ENCODE measurements around the genes LRRC8D, SETSIP and BTBD8.

DNA sequence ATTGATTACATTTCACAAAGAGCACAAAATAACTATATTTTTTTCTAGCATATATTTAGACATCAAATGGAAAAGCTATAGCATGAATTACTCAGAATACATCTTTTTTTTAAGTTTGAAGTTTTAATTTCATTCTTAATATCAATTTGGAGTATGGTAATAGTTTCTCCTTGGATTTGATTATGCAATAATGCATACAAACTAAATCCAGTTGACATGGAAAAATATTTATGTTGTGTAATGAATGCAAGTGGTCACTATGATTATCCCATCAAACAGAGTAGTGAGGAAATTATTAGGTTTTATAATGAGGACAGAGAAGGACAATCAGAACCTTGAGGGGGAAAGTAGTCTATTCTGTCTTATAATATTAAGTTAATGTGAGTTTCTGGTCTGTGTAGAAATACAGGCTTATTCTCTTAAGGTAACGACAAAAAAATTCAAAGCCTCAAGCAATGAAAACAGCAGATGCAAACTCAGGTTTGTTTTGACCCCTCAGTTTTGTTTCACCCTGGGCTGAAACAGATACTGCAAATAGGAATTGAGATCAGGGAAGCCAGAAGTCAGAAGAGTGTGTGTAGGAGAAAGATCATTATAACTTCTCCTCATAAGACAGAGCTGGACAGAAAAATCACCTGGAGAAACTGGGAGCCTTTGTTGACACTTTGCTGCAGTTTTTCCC is 23.7 kb downstream of the LRRC8B start:
- PRO-cap, result no peak
- RAMPAGE, long total RNA, 3 experiments, result no peak in any of the 3 experiments

- PRO-cap, result no peak
- RAMPAGE, long total RNA, 3 experiments, result no peak in any of the 3 experiments
Measured at GRCh38 chr1:89552907-89553736, 28.5 kb downstream of the LRRC8B start.

DNA sequence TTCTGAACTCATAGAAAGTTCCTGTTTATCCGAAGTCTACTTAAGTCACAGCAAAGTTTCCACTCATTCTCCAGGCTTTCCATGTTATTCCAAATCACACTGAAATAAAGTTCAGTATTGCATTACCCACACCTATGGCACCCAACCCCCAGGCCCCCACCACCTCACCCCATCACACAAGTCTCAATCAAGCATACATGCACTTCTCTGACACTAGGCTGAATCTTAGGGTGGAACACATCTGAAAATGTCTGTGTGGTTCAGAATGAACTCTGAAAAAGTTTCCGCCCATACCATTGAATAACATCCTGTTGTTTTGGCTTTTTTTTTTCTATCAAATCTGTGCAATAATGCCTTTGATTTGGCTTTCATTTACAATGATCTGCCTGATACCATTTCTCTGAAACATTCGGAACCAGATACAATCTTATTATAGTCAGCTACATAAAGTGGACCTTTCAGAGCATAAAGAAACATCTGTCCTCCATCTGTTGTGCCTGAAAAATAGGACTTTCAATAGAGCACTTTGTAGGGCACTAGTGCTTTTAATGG is 25.7 kb upstream of the LRRC8C start:
- PRO-cap, result no peak
- RAMPAGE, long total RNA, 3 experiments, result no peak in any of the 3 experiments

DNA sequence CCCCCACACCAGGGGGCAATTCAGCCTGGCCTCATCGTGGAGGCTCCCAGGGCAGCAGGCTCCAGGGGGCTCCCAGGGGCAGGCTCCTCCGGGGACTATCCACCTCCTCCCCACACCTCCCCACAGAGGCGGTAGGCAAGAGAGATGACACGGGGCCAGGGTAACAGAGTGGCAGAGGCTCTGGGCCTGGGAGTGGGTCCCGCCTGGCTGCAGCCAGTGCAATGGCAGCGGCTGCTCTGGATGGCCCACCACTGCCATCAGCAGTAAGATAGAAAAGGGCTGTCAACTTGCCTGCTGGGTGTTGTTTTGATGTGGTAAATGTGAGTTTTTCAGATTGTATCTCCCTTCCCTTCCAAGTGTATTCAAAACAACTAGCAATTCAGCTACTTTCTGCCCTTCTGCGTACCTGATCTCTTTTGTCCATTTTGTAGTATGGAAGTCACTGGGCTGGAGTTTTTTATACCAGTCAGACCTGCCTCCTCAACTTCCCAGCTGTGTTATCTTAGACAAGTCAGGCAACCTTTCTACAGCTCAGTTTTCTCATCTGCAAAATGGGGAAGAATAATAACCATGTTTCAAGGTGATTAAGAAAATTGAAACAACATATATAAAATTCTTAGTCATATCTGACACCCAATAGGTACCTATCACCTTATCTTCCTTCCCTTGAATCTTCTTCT is 22.2 kb upstream of the LRRC8C start:
- PRO-cap, result no peak
- RAMPAGE, long total RNA, 3 experiments, result no peak in any of the 3 experiments

DNA sequence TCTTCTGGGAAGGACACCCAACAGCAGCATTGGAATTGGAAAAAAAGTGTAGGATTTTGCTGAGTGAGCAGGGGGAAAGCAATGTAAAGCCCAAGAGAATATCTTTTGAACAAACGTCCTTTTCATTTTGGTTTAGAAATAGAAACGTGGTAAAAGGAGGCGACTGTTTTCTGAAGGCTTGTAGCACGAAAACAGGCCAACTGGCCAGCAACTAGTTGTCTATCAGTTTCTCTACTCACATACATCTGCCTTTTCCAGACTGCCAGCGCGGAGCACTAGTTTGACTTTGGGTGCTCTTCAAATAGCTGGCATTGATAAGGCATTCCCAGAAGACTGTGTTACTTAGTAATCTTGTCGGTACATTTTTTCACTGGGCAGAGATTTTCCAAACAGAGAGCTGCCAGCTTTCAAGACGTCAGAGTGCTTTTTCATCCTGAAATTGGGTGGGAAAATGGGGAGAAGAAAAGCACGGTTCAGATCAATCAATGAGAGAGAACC is 1.1 kb upstream of the LRRC8C start:
- PRO-cap, result no peak
- RAMPAGE, long total RNA, 3 experiments, result no peak in any of the 3 experiments

DNA sequence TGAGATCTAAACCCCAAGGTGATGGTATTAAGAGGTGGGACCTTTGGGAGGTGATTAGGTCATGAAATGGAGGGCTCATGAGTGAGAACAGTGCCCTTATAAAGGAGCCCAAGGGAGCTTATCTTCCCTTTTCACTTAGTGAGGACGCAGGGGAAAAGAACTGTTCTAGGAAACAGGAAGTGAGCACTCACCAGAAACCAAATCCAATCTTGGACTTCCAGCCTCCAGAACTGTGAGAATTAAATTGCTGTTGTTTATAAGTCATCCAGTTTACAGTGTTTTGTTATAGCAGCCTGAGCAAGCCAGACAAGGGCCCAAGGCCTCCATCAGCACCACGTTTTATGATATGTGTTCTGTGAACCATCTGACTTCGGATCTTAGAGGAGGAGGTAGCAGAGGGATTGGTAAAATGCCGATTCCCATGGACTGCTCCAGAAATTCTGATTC is 60.3 kb upstream of the LRRC8D start:
- PRO-cap, result unidirectional peak, plus-strand start at position 268 of the sequence
- RAMPAGE, long total RNA, 3 experiments, result no peak in any of the 3 experiments

DNA sequence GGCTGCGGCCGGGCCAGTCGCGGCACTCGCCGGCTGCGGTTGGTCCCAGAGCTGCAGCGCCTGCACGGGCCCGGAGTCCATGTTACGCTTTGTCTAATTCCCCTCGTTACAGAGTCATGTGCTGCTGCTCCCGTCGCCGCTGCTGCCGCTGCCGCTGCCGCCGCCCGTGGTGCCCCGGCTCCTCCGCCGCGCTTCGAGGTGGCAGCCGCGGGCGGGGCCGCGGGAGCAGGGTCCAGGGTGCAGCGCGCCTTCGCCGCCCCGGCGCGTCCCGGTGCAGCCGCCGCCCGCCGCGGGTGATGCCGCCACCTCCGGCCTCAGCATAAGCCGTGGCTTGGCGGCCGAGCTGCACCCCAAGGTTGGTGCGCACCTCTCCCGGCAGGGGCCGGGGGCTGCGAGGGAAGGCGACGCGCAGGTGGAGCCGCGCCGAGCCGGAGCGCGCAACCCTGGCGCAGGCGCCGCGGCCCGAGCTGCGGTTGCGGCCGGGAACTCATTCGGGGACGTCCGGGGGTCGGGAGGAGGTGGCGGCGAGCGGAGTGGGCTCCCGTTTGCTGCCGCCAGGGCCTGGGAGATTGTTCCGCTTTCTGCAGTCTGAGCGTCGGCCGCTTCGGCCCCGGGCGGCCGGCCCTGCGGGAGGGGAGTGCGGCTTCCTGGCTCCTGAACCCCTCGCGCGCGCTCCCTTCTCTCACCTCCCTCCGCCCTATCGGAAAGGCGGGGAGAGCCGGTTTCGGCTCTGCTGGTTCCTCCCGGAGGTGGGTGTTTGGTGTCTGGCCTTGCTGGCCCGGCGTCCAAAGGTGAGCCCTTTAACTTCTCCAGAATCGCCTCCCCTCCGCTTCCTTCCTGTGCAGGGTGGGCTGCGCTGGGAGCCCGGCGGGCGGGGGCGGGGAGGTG is at the start of gene LRRC8D:
TSS of gene LRRC8D (plus strand) at position 96 of the 888 bp plus-strand sequence.
- PRO-cap, result bidirectional peak, plus-strand start at position 48 of the sequence, minus-strand start outside the sequence
- RAMPAGE, long total RNA, 3 experiments, result no peak in any of the 3 experiments

GRCh38 chr1:89844334-89844727 is 23.5 kb downstream of the LRRC8D start:
- PRO-cap, result no peak
- RAMPAGE, long total RNA, 3 experiments, result no peak in any of the 3 experiments

GRCh38 chr1:89846946-89847689 is 26.3 kb downstream of the LRRC8D start:
- PRO-cap, result no peak
- RAMPAGE, long total RNA, 3 experiments, result no peak in any of the 3 experiments

DNA sequence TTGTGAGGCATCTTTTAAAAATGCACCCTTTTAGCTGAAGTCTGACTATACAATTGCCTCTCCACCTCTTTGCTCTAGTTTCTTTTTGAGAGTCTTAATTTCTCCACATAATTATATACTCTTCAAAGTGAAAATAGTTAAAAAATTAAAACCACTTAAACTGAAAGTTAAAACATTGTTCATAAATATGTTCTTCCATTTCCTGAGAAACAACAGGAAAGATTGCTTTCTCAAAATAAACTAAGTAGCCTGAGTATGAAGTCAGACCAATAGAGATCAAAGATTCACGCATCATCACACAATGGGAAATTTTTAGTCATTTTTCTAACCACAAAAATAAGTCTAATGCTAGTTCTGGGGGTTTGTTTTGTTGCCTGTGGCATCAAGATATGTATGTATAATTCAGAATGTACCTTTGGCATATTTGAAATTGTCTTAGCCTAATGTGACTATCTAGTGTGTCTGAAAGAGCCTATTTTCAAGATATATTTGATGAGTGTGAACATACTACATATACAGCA is 34.8 kb downstream of the LRRC8D start:
- PRO-cap, result no peak
- RAMPAGE, long total RNA, 3 experiments, result no peak in any of the 3 experiments

DNA sequence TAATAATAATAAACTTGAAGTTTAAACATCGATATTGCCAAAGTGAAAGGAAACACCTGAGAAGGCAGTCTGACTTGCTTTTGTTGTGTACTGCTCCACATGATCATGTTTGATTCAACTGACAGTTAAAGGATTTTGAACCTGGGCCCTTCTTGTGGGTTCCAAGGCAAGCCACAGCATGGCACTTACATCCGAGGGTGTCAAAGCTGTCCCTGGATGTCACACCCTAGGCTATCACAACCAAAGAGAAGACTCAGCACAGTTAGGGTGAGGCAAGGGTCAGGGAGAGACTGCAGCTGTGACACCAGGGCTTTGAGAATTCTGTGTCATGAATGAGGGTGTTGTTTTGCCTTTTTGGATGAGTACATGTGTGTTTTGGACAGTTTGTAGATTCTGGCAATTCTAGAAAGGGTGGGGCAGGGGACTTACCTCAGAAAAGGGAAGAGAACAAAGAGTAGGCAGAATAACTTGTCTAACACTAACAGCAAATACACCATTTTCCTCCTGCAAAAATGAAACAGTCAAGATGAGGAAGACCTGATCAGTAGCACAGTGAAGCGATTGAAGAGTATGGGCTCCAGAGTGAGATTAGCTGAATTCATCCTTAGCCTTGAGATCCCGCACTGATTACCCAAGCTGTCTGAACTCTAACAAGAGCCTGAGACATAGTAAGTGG is 37.8 kb upstream of the ZNF326 start:
- PRO-cap, result no peak
- RAMPAGE, long total RNA, 3 experiments, result no peak in any of the 3 experiments

- PRO-cap, result no peak
- RAMPAGE, long total RNA, 3 experiments, result no peak in any of the 3 experiments
Measured at GRCh38 chr1:91018551-91018921, 3.3 kb downstream of the ZNF644 start.

DNA sequence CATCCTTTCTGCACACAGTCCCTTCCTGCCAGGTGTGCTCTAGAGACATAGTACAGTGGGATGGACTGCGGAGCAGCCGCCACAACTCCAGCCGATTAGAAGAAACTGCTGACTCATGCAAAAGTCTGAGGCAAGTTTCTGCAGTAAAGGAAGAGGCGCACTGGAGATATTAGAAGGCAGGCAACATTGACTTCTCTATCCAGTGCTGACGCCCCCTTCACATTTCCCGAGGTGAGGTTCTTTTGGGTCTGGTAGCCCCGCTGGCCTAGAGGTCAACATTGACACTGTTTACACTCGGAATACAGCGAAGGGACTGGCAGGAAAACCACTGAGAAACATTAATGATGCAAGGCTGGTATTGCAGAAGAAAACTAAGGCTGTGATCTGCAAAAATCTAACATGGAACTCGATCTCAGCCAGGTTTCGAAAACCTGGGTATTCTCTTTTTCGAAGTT is 90.6 kb downstream of the CDC7 start:
- PRO-cap, result no peak
- RAMPAGE, long total RNA, 3 experiments, result no peak in any of the 3 experiments

DNA sequence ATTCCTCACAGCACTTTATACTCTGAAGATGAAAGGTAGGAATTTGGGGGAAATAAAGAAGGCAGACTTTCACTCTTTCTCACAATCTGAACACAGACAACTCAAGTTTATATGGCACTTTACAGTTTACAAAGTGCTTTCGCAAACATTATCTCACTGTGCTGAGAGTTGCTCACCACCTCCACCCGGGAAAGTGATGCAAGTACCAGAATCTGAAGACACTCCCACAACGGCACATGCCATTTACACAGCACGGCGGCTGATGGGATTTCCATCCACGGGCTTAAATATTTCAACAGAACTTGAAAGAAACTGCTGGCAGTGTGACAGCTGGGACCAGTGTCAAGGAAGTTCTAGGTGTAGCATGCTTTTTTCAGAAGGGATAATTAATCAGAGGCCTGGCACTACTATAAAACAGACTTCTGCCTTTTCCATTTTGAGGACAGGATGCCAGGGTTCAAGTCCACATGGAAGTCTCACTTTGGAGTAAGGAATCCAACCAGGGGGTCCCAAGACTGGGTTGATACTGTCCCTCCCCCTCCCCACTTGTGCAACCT is 155.1 kb downstream of the TGFBR3 start:
- PRO-cap, result no peak
- RAMPAGE, long total RNA, 3 experiments, result no peak in any of the 3 experiments

DNA sequence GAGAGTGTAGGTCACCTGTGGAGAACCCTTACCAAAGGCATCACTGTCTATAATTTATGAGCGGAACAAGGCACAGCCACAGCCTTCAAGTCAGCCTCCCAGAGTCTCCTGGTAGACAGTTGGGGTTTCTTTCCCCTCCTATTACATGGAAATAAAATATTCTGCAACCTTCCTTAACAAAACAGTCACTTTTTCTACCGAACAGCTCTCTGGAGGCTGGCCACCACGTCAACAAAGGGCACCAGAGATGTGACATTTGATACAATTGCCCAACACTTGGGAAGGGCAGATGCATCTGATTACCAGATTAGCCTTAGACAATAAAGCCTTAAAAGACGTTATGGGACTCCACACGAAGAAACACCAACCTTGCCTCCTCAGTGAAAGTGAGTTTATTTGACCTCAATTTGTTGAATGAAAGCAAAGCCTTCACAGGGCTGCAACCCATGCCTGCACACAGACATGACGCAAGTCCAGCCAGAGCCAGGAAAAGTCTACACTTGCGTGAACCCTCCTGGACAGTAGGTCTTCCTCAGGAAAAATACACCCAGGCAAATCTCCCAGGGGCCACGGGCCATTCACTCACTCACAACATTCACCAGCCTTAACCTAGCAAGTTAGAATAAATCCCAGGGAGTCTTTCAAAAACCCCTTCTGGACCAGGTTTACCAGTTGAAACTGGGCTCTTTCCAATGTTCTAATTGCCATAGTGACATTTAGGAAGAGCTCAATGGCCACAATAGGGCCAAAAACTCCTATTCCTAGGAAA is 136.1 kb downstream of the TGFBR3 start:
- PRO-cap, result no peak
- RAMPAGE, long total RNA, 3 experiments, result no peak in any of the 3 experiments

DNA sequence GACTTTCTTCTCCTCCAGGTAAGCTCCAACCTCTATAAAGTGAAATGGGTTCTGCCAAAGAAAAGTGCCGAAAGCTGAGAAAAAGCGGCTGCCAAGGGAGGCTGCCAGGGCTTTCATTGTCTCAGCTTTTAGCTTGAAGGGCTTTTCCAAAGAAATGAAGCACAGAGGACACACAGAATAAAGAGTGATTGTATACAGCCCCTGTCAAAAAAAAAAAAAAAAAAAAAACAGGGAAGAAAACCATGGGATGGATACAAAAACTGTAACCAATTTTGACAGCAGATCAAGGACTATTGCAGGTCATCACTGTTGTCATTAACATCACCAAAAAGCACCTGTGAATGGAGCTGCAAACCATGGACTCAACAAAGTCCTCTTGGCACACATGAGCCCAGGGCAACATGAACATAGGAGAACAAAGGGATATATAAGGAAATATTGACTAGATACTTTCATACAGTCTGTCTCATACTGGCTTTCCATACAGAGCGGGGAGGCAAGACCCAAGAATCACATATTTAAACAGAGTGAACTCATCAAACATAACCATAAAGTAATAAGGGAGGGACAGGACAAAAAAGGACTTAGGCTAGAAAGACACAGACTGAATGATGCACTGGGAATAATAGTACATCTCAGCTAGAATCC is 126.6 kb downstream of the TGFBR3 start:
- PRO-cap, result no peak
- RAMPAGE, long total RNA, 3 experiments, result no peak in any of the 3 experiments

DNA sequence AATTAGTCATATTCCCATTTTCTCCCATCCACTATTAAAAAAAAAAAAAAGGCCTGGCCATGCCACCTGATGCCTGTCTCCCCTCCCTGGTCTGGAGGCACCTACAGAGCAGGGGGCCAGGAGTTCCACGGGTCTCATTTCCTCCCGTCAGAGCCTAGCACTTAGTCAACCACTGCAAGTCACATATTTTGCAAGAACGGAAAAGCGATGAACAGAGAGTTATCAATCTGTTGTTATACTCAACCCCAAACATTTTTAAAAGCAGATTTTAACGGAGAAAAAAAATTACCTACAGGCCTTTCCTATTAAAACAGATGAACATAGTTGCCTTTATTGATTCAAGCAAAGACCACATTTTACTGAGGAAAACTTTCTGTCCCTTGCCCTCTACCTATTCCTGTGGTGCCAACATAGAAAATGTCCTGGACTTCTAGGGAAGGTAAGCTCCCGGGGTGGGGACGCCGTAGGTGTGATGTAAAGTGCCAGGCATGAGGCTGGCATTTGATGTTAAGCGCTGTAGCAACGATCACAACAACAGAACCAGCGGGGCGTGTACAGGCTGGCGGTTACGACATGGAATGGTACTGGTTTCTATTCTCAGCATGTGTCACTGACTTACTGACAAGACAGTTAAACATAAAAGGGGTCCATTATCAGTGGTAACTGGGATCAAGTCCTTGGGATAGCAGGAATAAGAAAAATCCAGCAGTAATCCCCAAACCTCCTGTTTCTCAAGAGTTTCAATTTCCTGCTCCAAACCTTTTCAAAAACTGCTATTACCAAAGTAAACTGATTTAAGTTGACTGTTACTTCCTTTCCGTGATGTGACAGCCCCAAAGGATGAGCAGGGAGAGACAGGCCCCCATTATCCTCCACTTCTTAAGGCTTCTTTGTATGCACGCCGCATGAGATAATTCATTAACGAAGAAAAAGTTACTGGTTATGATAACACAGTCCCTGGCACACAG is 59.0 kb downstream of the TGFBR3 start:
- PRO-cap, result no peak
- RAMPAGE, long total RNA, 3 experiments, result no peak in any of the 3 experiments

DNA sequence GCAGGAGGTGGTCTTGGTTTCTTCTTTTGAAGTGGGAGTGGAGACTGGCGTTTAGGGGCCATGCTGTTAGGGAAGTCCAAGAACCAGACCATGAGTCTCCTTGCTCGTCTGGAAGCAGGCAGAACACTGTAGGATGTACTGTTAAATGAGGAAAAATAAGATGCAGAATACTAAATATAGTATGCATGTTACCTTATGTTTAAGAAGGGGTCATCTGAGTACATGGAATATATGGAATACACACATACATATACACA is at the start of gene SETSIP:
TSS of gene SETSIP (minus strand) at position 62 of the 257 bp plus-strand sequence.
- PRO-cap, result no peak
- RAMPAGE, long total RNA, 3 experiments, result no peak in any of the 3 experiments

GRCh38 chr1:92079735-92081144 is at the start of gene BTBD8:
Gene BTBD8, plus strand, starts transcription at chr1:92080345.
- PRO-cap, result unidirectional peak, plus-strand start at chr1:92080340; bidirectional peak, plus-strand start at chr1:92080565, minus-strand start at chr1:92080422
- RAMPAGE, long total RNA, 3 experiments, result start-site peak on the plus strand in 3 of 3 experiments, at chr1:92080317-92080598 at its widest, 5 to 22 reads per replicate

GRCh38 chr1:92176704-92177518 is 40.8 kb upstream of the C1orf146 start:
- PRO-cap, result no peak
- RAMPAGE, long total RNA, 3 experiments, result no peak in any of the 3 experiments

Measured in gastrocnemius medialis (tissue), 3 donors.